ENCODE data around the gene SYTL2.

GRCh38 chr11:83089071-83089771 is 17.5 kb upstream of the RAB30 start:
- RAMPAGE, long total RNA = no peak
- RRBS, 2 experiments = no CpG with 5 or more reads among the region's 10 CpGs
CAGE:
- cytosol, long polyA minus RNA = no peak
- cytosol, long polyA plus RNA = no peak
- long polyA plus RNA = no peak
- nucleolus, long total RNA = no peak
- nucleus, long polyA plus RNA = no peak
- nucleus, long total RNA = no peak

DNA sequence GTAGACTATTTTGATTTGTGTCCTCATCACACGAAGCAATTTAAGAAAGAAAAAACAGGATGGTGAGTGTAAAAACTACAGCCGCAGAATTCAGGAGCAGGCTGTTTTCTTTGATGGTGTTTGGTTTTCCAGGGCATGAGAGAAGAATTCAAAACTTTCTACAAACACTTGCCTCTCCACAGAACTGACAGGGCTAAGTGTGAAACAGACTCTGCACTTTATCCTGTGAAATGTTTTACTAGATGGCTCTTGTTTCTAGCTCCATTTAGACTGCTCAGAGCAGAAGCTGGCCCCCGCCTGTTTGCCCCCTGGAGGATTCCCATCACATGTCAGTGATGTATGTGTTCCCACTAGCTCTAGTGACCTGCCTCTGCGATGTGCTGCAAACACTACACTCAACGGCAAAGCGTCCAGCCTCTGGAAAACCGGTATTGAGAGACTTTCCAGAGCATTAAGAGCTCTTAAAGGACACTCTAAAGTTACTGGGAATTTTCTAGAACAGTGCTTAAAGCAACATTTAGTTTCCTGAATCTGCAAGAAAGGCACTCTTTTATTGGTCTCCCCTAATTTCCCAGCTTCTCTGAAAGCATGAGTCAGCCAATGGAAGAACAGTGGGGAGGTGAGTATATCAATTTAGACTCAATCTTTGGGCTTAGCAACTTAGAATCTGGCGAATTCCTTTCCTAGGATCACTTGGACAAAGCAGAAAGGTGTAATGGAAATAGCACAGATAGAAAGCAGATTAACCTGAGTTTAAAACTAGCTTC is 41.3 kb upstream of the PCF11 start:
- RAMPAGE, long total RNA = no peak
- RRBS, 2 experiments = no CpG with 5 or more reads among the region's 8 CpGs
CAGE:
- cytosol, long polyA minus RNA = no peak
- cytosol, long polyA plus RNA = no peak
- long polyA plus RNA = no peak
- nucleolus, long total RNA = no peak
- nucleus, long polyA plus RNA = no peak
- nucleus, long total RNA = no peak

GRCh38 chr11:83186158-83186861 is 7.2 kb upstream of the ANKRD42 start:
- RAMPAGE, long total RNA = no peak
- RRBS, 2 experiments = no CpG with 5 or more reads among the region's 5 CpGs
CAGE:
- cytosol, long polyA minus RNA = no peak
- cytosol, long polyA plus RNA = no peak
- long polyA plus RNA = no peak
- nucleolus, long total RNA = no peak
- nucleus, long polyA plus RNA = no peak
- nucleus, long total RNA = no peak

GRCh38 chr11:83691313-83691940 is 405.3 kb upstream of the CCDC90B start:
- RAMPAGE, long total RNA = no peak
- RRBS, 2 experiments = no CpG with 5 or more reads among the region's 10 CpGs
CAGE:
- cytosol, long polyA minus RNA = no peak
- cytosol, long polyA plus RNA = no peak
- long polyA plus RNA = no peak
- nucleolus, long total RNA = no peak
- nucleus, long polyA plus RNA = no peak
- nucleus, long total RNA = no peak

DNA sequence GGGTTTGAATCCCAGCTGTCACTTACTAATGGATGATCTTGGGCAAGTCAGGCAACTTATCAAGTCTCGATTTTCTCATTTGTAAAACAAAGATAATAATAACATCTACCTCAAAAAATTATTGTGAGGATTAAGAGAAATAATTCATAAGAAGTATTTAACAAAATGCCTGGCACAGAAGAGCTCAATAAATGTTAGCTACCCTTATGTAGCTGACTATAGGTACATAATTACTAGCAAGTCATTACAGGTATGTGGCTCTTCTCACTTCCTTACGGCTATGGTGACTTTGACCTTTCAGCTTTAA is 642.4 kb upstream of the CCDC90B start:
- RAMPAGE, long total RNA = no peak
- RRBS, 2 experiments = no CpG with 5 or more reads among the region's 2 CpGs
CAGE:
- cytosol, long polyA minus RNA = no peak
- cytosol, long polyA plus RNA = no peak
- long polyA plus RNA = no peak
- nucleolus, long total RNA = no peak
- nucleus, long polyA plus RNA = no peak
- nucleus, long total RNA = no peak

- RAMPAGE, long total RNA = no peak
- RRBS, 2 experiments = no CpG with 5 or more reads among the region's 7 CpGs
CAGE:
- cytosol, long polyA minus RNA = no peak
- cytosol, long polyA plus RNA = no peak
- long polyA plus RNA = no peak
- nucleolus, long total RNA = no peak
- nucleus, long polyA plus RNA = no peak
- nucleus, long total RNA = no peak
Observed at GRCh38 chr11:85547293-85548067, 79.7 kb downstream of the DLG2 start.

DNA sequence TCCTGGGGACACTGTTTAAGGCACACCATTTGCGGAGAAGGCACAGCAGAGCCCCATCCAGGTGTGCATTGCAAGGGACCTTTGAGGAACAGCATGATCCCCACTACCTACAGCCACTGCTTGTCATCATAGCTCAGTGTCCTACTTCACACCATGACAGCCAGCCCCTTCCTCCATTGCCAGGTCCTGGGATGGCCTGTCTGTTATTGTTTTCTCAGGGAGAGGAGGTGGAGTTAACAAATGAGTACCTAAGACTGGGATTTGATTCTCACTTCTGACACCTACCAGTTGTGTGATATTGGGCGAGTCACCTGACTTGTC is 54.8 kb downstream of the SYTL2 start:
- RAMPAGE, long total RNA = no peak
- RRBS, 2 experiments = no CpG with 5 or more reads among the region's 2 CpGs
CAGE:
- cytosol, long polyA minus RNA = no peak
- cytosol, long polyA plus RNA = no peak
- long polyA plus RNA = no peak
- nucleolus, long total RNA = no peak
- nucleus, long polyA plus RNA = no peak
- nucleus, long total RNA = no peak

- RAMPAGE, long total RNA = no peak
- RRBS, 2 experiments = 2 to 4% methylated on average over 41 of the region's 74 CpGs
CAGE:
- cytosol, long polyA minus RNA = no peak
- cytosol, long polyA plus RNA = no peak
- long polyA plus RNA = no peak
- nucleolus, long total RNA = no peak
- nucleus, long polyA plus RNA = no peak
- nucleus, long total RNA = no peak
Observed at GRCh38 chr11:85810786-85811693, at the start of gene SYTL2. Gene SYTL2, minus strand, starts transcription at chr11:85811141.

GRCh38 chr11:85855493-85855853 is 290 bp downstream of the CCDC83 start:
- RAMPAGE, long total RNA = no peak
- RRBS, 2 experiments = no CpG with 5 or more reads among the region's 8 CpGs
CAGE:
- cytosol, long polyA minus RNA = no peak
- cytosol, long polyA plus RNA = no peak
- long polyA plus RNA = no peak
- nucleolus, long total RNA = no peak
- nucleus, long polyA plus RNA = no peak
- nucleus, long total RNA = no peak

- RAMPAGE, long total RNA = no peak
- RRBS, 2 experiments = no CpG with 5 or more reads among the region's 9 CpGs
CAGE:
- cytosol, long polyA minus RNA = no peak
- cytosol, long polyA plus RNA = no peak
- long polyA plus RNA = no peak
- nucleolus, long total RNA = no peak
- nucleus, long polyA plus RNA = no peak
- nucleus, long total RNA = no peak
Observed at GRCh38 chr11:85971664-85972462, 97.0 kb downstream of the PICALM start.

GRCh38 chr11:86052671-86053710 is 15.9 kb downstream of the PICALM start:
- RAMPAGE, long total RNA = no peak
- RRBS, 2 experiments = no CpG with 5 or more reads among the region's 11 CpGs
CAGE:
- cytosol, long polyA minus RNA = no peak
- cytosol, long polyA plus RNA = no peak
- long polyA plus RNA = no peak
- nucleolus, long total RNA = no peak
- nucleus, long polyA plus RNA = no peak
- nucleus, long total RNA = no peak

GRCh38 chr11:86058649-86059513 is 10.0 kb downstream of the PICALM start:
- RAMPAGE, long total RNA = no peak
- RRBS, 2 experiments = no CpG with 5 or more reads among the region's 2 CpGs
CAGE:
- cytosol, long polyA minus RNA = no peak
- cytosol, long polyA plus RNA = no peak
- long polyA plus RNA = no peak
- nucleolus, long total RNA = no peak
- nucleus, long polyA plus RNA = no peak
- nucleus, long total RNA = no peak

DNA sequence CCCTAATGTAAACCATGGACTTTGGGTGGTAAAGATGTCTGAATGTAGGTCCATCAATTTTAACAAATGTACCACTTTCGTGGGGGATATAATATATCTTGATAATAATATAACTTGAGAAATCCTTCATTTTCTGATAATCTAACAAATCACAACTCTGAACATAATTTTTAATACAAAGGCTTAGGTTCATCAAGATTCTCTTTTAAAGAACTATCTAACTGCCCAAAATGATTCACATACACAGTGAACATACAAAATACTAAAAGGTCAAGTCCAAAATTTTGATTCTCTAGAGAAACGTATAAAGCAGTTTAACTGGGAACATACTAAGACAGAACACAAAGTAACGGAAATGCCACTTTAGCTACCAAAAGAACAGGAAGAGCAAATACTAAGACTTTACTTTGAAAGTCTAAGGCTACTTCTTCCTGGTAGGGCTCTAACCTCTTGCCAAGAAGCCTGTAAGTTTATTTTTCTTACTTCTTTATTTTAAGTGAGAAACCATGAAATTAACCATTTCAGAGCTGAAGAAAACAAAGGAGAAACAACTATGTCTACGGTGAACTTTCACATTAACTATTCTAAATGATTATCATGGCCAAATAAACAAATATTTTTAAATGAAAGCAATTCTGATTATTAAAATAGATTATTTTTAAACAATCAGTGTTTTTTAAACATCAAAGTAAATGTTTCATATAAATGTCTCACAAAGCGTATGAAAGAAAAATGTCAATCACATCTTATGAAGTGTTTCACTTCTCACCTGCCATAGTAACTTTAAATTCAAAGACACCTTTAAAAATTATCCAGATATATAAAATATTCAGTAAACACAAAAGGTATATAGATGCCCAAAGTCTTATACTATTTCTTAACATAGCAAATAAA is 6.1 kb downstream of the PICALM start:
- RAMPAGE, long total RNA = no peak
- RRBS, 2 experiments = no CpG with 5 or more reads among the region's 5 CpGs
CAGE:
- cytosol, long polyA minus RNA = no peak
- cytosol, long polyA plus RNA = no peak
- long polyA plus RNA = no peak
- nucleolus, long total RNA = no peak
- nucleus, long polyA plus RNA = no peak
- nucleus, long total RNA = no peak

GRCh38 chr11:86066887-86067992 is 1.6 kb downstream of the PICALM start:
- RAMPAGE, long total RNA = no peak
- RRBS, 2 experiments = no CpG with 5 or more reads among the region's 13 CpGs
CAGE:
- cytosol, long polyA minus RNA = no peak
- cytosol, long polyA plus RNA = no peak
- long polyA plus RNA = no peak
- nucleolus, long total RNA = no peak
- nucleus, long polyA plus RNA = no peak
- nucleus, long total RNA = no peak

DNA sequence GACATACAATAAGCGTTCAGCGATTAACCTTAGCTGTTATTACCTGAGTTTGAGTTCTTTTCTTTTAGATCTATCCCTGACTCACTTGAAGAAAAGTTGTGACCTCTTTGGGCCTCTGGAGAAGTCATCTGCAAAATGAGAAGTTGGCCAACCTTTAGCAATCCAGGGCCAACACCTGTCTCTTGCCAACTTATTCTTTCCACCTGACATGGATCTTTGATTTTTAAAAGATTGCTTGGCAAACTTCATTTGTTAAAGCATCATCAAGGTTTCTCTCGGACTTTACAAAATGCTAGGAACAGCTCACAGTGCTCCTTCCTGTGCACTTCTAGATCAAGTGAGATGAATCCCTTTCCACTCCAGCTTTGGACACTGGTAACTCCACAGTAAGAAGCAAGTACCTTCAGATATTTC is 89.3 kb downstream of the CCDC81 start:
- RAMPAGE, long total RNA = no peak
- RRBS, 2 experiments = no CpG with 5 or more reads among the region's 3 CpGs
CAGE:
- cytosol, long polyA minus RNA = no peak
- cytosol, long polyA plus RNA = no peak
- long polyA plus RNA = no peak
- nucleolus, long total RNA = no peak
- nucleus, long polyA plus RNA = no peak
- nucleus, long total RNA = no peak

GRCh38 chr11:86553309-86553707 is 178.6 kb downstream of the CCDC81 start:
- RAMPAGE, long total RNA = no peak
- RRBS, 2 experiments = no CpG with 5 or more reads among the region's 4 CpGs
CAGE:
- cytosol, long polyA minus RNA = no peak
- cytosol, long polyA plus RNA = no peak
- long polyA plus RNA = no peak
- nucleolus, long total RNA = no peak
- nucleus, long polyA plus RNA = no peak
- nucleus, long total RNA = no peak

DNA sequence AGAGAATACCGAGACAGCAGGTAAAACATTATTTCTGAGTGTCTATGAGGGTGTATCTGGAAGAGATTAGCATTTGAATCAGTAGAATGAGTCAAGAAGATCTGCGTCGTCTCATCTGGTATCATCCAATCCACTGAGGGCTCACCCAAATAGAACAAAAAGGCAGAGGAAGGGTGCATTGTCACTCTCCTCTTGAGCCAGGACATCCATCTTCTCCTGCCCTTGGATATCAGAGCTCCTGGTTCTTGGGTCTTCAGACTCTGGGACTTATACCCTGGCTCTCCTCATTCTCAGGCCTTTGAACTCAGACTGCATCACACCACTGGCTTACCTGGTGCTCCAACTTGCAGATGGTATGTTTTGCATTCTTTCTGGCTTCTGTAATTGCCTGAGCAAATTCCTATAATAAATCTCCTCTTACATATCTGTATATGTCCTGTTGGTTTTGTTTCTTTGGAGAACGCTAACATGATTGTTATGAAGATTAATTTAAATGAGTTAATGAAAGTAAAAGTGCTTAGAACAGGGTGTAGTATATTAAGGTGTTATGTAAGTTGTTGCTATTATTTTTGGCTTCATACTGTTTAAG is 177.2 kb upstream of the PRSS23 start:
- RAMPAGE, long total RNA = no peak
- RRBS, 2 experiments = no CpG with 5 or more reads among the region's 4 CpGs
CAGE:
- cytosol, long polyA minus RNA = no peak
- cytosol, long polyA plus RNA = no peak
- long polyA plus RNA = no peak
- nucleolus, long total RNA = no peak
- nucleus, long polyA plus RNA = no peak
- nucleus, long total RNA = no peak

DNA sequence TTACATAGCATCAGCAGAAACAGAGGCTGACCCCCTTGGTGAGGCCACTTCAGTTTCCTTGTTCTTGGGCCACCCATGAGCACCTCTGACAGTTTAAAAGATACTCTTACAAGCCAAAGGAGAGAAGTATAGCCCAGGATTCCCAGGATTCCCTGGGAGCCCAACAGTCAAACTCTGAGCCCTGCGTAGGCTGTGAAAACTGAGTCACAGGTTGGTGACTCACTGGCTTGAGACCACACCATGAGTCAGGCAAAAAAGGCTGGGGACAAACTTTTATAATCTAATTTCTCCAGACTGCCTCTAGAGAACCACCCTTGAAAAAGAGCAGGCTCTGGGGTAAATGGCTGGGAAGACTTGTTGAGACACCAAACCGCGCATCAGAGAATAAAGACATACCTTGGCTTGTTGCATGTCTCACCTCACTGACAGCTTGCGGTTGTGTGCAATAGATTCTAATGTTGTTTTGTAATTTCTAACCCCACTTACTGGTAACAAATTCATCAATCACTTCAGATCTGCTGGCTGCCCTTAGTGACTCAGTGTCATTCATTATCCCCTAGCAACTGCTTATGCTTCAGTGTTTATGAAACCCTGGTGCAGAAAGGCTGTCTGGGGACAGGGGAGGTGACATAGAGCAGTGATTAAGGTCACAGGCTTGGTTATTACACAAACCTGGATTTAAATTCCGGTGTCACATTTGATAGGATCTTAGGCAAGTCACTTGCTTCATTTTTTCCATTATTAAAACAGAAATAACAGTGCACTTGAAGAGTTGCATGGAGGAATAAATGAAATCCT is 56.8 kb upstream of the PRSS23 start:
- RAMPAGE, long total RNA = no peak
- RRBS, 2 experiments = no CpG with 5 or more reads among the region's 5 CpGs
CAGE:
- cytosol, long polyA minus RNA = no peak
- cytosol, long polyA plus RNA = no peak
- long polyA plus RNA = no peak
- nucleolus, long total RNA = no peak
- nucleus, long polyA plus RNA = no peak
- nucleus, long total RNA = no peak

DNA sequence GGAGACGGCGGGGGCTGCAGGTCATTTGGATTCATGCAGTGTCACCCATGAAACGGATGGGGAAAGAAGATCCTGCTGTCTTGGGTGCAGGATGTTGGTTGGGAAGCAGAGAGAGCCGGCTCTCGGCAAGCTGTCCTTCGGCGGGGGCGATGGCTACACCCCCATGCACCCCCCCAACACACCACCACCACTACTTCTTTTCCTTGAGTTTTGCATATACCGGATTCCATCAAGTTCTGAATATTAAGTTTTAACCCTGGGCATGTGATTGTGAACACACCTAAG is 438 bp downstream of the PRSS23 start:
- RAMPAGE, long total RNA = no peak
- RRBS, 2 experiments = 12% methylated on average over 6 of the region's 9 CpGs; no CpG with 5 or more reads in 1 of the 2 experiments
CAGE:
- cytosol, long polyA minus RNA = no peak
- cytosol, long polyA plus RNA = no peak
- long polyA plus RNA = no peak
- nucleolus, long total RNA = no peak
- nucleus, long polyA plus RNA = no peak
- nucleus, long total RNA = no peak

DNA sequence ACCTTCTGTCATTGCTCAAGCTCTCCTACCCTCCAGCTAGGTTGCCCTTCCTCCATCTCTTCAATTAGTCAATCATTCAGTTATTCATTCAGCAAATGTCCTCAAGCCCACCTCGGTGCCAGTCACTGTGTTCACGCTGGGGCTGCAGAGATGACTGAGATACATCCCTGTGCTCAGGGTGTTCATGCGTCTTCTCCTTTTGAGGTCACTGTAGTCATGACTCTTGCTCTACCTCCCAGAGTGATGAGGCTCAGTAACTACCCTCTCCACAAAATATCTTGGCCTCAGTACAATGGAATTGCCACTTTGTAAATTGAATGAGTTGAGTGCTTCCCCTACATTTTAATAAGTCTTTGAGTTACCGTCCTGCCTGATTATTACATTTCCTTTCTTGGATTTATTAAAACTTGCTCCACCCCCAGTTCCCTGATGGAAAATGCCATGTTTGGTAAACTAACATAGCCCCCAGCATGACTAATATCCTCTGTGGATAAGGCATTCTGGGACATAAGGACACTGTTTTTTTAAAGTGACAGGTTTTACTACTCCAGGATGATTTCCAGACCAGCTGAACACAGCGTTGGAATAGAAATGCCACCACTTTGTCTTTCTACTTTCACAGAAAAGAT is 15.9 kb downstream of the PRSS23 start:
- RAMPAGE, long total RNA = no peak
- RRBS, 2 experiments = no CpG with 5 or more reads among the region's 5 CpGs
CAGE:
- cytosol, long polyA minus RNA = no peak
- cytosol, long polyA plus RNA = no peak
- long polyA plus RNA = no peak
- nucleolus, long total RNA = no peak
- nucleus, long polyA plus RNA = no peak
- nucleus, long total RNA = no peak